ENCODE measurements around a stretch of chr6.

GRCh38 chr6:125748615-125749578 lies 535 bp upstream of the HEY2 start:
- PRO-cap: bidirectional peak, plus-strand start at chr6:125749633, minus-strand start at chr6:125749395

GRCh38 chr6:125793850-125794263 lies 3.1 kb downstream of the NCOA7 start:
- PRO-cap: no peak

GRCh38 chr6:125884894-125885352 lies 71.6 kb upstream of the HINT3 start:
- PRO-cap: no peak

DNA sequence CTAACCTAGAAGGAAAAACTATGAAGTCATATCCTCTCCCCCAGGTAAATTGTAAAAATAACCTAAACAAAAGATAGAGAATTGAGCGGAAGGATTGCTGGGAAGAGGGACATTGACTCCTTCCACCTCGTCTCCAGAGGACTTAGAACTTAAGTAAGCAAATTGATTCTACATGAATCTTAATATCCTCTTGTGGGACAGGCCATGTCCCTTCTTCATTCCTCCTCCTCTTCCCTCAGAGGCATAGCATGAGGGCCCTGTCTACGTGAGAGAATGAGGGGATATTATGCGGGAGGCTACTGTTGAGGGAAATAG lies 49.7 kb upstream of the HINT3 start:
- PRO-cap: no peak

- PRO-cap: no peak
Observed at GRCh38 chr6:125910494-125911149, 45.9 kb upstream of the HINT3 start.

DNA sequence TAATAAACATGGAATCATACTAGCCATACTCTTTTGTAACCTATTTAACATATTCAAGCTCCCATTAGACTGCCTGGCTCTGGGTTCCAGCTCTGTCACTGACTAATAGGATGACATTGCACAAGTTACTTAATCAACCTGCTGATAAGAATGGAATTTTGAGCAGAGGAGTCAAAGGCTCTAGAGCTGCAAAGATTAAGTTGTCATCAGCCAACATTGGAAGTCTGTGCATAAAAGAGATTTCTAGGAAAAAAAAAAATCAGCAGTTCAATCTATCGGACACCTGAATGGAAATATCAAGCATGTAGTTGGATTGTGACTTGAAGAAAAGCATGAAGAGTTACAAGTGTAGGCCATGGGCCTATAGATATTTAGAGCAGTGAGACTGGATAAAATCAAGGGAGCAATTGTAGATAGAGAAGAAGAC lies 11.1 kb upstream of the HINT3 start:
- PRO-cap: no peak

- PRO-cap: no peak
Observed at GRCh38 chr6:125957848-125958459, 1.4 kb downstream of the HINT3 start.

GRCh38 chr6:126095601-126096168 lies 109.3 kb downstream of the TRMT11 start:
- PRO-cap: no peak

- PRO-cap: no peak
Observed at GRCh38 chr6:127215792-127216473, 50.7 kb upstream of the RNF146 start.

GRCh38 chr6:127457249-127457863 lies 1.8 kb downstream of the KIAA0408 start:
- PRO-cap: no peak

DNA sequence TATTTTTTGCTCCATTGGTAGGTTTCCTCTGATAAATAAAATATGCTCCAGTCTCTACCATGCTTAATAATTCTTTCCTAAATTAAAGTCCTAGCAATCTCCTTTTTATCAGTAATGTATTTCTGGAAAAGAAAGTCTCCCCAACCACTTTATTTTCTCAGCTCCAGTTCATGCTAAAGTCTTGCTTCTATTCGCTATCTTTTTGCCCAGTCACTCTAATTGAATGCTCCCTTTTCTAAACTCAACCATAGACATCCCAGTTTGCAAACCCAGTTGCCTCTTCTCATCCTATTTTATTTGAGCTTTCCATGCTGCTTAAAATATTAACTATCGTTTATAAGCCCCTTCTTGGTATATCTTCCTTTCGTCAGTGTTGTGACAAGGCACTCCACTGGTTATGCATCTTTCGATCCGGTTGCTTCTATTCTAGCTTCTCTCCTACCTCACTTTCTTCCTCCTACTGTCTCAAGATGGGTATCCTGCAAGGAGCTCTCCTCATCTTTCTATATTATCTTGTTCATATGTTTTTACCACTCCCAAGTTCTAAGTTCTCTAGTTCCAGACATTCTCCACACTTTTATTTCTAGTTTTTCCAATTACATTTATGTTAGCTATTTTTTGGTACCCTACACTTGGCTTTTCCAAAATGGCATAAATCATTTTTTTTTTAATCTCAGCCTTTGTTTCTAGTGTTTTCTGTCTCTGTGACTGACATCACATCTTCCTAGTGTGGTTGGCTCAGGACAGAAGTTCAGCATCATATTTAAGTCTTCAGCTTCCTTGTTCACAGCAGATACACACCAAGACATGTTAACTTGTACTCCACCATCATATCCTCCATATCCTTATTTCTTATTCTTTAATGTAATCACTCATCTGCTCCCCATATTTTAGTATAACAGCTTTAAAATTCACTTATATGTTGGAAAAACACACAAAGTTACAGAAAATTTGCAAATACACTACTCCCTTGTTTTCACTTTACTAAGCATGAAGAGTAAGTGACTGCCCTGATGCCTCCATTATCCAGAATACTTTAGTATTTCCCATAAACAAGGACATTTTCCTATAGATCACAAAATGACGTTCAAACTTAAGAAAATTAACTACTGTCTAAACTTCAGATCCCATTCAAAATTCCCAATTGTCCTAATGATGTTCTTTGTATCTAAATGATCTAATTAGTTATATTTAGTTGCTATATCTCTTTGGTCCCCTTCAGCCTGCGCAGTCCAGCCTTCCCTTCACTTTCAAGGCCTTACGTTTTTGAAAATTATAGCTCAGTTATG lies 150.8 kb upstream of the THEMIS start:
- PRO-cap: no peak

GRCh38 chr6:128075182-128075957 lies 174.5 kb upstream of the THEMIS start:
- PRO-cap: no peak

GRCh38 chr6:128259761-128260175 lies 260.6 kb downstream of the PTPRK start:
- PRO-cap: unidirectional peak, minus-strand start at chr6:128259920

DNA sequence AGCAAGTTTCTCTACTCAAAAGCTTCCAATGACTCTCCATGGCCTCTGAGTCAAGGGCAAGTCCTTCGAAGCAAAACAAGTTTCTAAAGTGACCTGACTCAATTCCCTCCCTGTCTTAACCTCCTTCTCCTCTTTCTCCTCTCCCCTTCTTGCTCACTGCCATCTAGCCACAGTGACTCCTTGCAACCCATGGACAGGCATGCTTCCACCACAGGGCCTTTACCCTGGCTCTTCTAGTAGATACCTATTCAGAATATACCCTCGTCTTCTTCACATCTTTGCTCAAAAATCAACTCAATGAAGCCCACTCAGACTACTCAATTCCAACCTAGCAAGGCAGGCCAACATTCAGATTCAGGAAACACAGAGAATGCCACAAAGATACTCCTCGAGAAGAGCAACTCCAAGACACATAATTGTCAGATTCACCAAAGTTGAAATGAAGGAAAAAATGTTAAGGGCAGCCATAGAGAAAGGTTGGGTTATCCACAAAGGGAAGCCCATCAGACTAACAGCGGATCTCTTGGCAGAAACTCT lies 224.3 kb downstream of the PTPRK start:
- PRO-cap: no peak

GRCh38 chr6:128417839-128418040 lies 102.7 kb downstream of the PTPRK start:
- PRO-cap: no peak

DNA sequence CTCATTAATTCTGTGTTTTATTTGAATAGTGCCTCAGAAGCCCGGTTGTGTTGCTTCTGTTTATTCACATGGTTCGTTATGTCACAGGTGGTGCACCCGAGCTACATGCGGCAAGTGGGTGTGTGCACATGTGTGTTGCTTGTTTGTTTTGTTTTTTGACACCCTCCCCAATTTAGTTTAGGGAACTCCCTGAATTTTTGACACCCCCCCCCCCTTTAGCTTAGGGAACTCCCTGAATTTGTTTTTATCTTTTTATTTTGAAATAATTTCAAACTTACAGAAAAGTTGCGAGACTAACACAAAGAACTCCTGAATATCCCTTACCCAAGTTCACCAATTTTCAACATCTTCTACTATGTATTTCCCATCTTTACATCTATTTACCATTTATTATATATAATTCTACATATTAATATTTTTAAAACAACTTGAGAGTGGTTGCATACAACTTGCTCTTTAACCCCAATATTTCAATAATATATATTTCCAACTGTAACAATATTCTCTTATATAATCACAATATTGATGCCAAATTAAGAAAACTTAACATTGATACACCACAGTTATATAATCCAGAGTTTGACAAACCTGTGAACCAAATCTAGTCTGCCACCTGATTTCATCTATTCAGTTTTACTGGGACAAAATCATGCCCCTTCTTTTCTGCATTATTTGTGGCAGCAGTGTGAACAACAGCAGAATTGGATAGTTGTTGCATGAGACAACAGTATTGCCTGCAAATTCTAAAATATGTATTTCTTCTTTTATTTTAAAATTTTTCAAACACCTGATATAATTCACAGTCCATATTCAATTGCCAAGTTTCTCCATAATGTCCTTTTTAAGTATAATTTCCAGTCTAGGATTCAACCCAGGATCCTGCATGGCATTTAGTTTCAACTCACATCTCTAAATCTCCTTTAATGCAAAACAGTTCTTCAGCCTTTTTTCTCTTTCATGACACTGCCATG lies 47.9 kb downstream of the PTPRK start:
- PRO-cap: no peak

- PRO-cap: bidirectional peak, plus-strand start at chr6:128491837, minus-strand start at chr6:128491857; bidirectional peak, plus-strand start at chr6:128492192, minus-strand start at chr6:128492209
Observed at GRCh38 chr6:128491672-128492536, 28.5 kb downstream of the PTPRK start.

DNA sequence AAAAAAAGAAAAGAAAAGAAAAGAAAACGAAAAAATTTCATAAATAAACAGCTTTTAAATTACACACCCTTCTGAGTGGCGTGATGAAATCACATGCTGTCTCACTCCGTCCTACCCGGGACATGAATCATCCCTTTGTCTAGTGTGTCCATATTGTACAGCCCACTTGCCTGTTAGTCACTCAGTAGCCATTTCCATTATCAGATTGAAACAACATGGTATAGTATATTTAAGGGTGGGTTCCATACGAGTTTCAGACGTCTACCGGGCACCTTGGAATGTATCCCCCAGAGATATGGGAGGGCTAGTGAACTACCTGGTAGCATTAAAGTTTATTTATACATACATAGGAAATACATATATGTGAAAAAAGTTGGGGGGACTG lies 11.5 kb downstream of the PTPRK start:
- PRO-cap: no peak

DNA sequence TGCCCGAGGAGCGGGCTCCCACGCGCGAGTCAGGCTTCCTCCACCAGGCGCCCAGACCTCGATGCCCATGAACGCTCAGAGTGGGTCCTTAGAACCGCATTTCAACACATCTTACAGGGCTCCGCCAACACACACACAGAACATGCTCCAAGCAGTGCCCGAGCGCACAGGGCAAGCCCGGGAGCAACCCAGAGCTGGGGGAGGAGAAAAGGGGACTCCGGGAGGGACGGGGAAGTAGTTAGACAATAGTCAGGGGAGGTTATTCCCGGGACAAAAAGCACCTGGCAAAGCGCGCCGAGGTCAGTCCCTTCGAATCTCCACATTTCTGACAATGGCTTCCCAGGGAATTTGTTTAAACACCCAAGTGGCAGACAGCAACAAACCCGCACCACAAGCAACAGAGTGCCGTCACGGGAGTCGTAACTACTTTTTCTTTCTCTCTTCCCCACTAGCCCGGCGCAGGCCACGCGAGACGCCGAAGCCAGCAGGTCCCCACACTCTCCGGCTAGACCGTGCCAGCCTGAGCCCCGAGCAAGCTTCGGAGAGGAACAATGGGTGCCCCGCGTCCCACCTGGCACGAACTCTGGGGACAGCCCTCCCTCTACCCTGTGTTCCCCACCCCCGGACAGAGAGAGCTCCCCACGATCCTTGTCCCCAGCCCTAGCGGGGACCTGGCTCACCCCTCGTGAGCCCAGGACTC lies 725 bp downstream of the PTPRK start:
- PRO-cap: bidirectional peak, plus-strand start at position 100 of the sequence, minus-strand start at position 144 of the sequence; bidirectional peak, plus-strand start at position 391 of the sequence, minus-strand start at position 330 of the sequence

- PRO-cap: no peak
Observed at GRCh38 chr6:128997607-128998260, 114.8 kb downstream of the LAMA2 start.

Measured in REH cell (cell line).